Measurements from ENCODE around the gene NCK2.

DNA sequence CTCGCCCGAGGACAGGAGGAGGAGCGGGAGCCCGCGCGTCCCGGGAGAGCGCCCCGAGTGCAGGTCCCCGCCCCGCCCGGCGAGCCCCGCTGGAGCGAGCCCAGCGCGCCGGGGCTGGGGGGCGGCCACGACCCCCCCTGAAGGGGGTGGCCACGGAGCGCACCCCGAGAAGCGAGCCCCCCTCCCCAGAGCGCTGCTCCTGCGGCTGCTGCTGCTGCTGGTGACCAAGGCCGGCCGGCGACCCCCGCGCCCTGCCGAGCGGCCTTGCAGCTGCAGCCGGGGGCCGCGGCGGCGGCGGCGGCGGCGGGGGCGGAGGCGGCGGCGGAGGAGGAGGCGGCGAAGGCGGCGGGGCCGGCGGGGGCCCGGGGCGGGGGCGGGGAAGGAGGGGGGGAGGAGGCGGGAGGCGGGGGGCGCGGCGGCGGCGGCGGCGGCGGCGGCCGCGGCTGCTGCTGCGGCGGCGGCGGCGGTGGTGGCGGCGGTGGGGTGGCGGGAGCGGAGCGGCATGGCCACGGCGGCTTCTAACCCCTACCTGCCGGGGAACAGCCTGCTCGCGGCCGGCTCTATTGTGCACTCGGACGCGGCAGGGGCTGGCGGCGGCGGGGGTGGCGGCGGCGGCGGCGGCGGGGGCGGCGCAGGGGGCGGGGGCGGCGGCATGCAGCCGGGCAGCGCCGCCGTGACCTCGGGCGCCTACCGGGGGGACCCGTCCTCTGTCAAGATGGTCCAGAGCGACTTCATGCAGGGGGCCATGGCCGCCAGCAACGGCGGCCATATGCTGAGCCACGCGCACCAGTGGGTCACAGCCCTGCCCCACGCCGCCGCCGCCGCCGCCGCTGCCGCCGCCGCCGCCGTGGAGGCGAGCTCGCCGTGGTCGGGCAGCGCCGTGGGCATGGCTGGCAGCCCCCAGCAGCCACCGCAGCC, 1.4 kb downstream of the POU3F3 start:
- PRO-cap, 2 experiments = no peak in any of the 2 experiments

- PRO-cap, 2 experiments = no peak in any of the 2 experiments
Measured at GRCh38 chr2:105280449-105280814, 38.9 kb downstream of the GPR45 start.

DNA sequence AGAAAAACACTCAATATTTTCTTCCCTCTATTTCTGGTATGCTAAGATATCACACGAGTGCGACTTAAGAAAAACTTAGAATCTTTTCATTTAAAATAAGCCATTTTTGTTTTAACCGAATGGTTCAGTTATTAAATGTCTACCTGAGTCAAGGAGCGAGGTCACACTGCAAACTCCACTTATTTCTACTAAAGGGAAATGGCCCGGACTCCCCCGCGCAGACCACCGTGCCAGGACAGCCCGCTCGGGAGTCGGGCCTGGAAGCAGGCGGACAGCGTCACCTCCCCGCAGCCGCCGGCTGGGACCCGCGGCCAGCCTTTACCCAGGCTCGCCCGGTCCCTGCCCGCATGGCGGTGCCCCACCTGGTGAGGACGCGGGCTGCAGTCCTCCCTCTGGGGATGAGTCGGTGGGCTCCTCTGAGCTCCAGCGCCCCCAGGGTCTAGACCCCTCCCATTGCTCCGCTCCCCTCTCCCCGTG, 595 bp downstream of the FHL2 start:
- PRO-cap, 2 experiments = no peak in any of the 2 experiments

DNA sequence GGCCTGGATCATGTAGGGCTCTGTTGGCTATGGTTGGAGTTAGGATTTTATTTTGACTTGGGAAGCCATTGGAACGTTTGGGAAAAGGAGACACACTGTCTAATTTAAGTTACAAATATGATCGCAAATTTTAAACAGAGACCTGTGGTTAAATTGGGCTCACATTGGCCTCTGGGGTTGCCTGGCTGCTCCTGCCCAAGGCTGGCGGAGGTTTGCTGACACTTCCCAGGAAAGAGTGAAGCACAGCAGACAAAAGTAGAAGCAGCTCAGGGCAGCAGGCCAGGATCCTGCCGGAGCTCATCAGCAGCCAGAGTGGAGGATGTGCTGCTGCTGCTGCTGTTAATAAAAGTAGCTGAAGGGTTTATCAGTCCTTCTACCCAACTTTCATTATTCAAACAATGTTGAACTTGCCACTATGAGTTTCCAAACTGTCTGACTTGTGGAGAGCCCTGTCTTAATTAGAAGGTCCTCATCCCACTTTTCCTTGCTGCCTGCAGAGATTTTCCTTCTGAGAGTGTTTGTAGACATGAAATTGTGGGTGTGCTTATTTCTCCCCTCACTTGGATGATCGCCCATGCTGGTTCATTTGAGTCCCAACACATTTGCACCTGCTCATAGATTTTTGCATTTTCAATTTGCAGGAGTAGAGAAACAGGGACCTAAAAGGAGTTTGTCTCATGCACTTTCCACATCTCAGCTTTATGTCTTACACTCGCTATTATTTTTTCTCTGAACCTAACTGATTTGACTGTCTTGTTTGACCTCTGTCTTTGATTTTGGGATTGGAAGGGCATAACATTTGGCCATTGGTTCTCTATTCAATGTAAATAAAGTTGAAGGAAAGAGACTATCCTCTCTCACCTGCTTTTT, 33.0 kb upstream of the FHL2 start:
- PRO-cap, 2 experiments = peak in 1 of 2 experiments; most common plus-strand start position 310 of the sequence (in 1)

DNA sequence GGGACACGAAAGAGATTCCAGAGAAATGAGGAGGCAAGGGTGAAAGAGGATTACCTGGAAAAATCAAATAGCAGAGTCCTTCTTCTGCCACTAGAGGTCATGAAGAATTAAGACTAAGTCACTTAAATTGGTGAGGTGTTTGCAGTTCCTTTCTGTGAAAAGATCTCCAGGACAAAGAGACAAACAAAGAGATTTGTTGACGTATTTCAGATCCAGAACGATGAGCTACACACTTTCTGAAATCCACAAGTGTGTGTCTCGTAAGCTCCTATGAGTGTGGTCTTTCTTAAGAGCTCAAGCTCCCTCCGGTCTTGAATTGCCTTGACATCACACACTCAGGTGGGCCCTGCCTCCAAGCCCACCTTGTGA, 168.3 kb upstream of the NCK2 start:
- PRO-cap, 2 experiments = no peak in any of the 2 experiments

- PRO-cap, 2 experiments = no peak in any of the 2 experiments
Measured at GRCh38 chr2:105592182-105592829, 152.4 kb upstream of the NCK2 start.

GRCh38 chr2:105744601-105745199, at the start of gene NCK2:
NCK2 (plus strand) TSS chr2:105744912.
- PRO-cap, 2 experiments = peak in 2 of 2 experiments; most common plus-strand start chr2:105744902 (in 1); most common minus-strand start chr2:105744685 (in 1)

GRCh38 chr2:105747874-105748660, 3.4 kb downstream of the NCK2 start:
- PRO-cap, 2 experiments = peak in 2 of 2 experiments; most common plus-strand start chr2:105748217 (in 2)

DNA sequence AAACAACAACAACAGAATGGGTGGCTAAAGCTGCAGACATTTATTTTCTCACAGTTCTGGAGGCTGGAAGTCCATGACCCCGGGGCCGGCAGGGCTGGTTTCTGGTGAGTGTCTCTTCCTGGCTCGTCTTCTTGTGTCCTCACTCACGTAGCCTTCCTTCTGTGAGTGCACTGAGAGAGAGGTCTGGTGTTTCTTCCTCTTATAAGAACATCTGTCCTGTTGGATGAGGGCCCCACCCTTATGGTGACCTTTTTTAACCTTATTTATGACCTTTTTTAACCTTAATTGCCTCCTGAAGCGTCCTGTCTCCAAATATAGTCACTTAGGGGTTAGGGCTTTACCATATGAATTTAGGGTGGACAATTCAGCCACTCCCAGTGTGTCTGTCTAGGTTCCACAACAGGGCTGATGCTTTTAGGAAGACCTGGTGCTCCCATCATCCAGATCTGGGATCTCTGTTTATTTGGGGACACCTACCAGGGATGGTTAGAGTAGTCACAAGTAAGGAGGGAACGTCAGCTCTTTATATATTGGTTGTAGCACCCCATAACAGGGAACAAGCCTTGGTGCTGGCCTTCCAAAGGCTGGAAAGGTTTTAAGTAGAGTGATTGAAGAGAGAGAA, 5.5 kb downstream of the NCK2 start:
- PRO-cap, 2 experiments = no peak in any of the 2 experiments

- PRO-cap, 2 experiments = no peak in any of the 2 experiments
Measured at GRCh38 chr2:105755842-105756317, 11.2 kb downstream of the NCK2 start.

DNA sequence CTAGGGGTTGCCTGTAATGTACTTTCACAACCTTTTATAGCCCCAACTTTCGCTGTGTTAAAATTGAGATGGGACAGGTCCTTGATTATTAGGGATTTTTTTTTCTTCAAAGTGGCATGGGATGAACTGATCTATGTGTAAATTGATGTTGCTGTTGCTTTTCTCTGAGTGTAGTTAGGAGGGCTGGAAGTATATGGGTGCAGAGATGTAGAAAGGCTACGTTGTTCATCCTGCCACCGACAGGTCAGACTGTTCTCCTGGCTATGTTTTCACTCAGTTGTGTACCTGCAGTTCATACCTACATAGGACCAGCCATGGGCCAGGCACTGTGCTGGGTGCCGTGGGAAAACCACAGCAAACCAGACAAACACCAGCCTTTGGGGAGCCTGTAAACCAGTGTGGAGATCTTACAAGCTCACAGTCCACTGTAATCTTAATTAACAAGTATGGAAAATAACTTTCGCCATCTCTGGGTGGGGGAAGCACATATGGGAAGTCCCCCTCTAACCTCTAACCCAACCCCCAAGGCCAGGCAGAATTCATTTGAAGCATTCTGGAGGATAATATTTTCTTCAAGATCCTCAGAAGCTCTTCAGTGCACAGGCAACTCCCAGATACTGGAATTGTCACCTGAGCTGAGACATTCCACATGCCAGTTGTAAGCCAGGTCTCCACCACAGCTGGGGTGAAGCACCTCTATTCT, 12.7 kb downstream of the NCK2 start:
- PRO-cap, 2 experiments = no peak in any of the 2 experiments

GRCh38 chr2:105798470-105799186, 53.9 kb downstream of the NCK2 start:
- PRO-cap, 2 experiments = no peak in any of the 2 experiments

DNA sequence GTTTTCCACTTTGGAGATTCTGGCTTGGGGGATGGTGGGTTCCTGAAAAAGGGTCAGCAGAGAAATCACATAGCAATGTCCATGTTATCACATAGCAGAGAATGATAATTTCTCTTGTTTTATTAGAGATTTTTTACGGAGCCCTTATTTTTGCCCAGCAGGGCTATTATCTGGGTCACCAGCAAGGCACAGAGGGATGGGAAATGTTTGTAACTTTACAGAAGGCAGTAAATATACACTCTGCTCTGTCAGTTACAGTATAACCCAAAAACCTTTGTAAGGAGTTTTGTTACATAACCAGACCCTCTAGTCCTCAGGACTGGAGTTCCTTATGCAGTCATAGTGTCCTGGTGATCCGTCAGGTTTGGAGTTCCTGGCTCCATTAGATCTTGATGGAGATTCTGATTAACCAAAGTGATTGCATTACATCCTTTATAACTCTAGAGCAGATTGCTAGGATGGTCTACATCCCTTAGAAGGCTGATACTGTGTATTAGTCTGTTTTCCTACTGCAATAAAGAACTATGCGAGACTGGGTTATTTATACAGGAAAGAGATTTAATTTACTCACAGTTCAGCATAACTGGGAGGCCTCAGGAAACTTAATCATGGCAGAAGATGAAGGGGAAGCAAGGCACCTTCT, 81.0 kb downstream of the NCK2 start:
- PRO-cap, 2 experiments = no peak in any of the 2 experiments

- PRO-cap, 2 experiments = no peak in any of the 2 experiments
Measured at GRCh38 chr2:106066149-106066393, 583 bp downstream of the ECRG4 start.

- PRO-cap, 2 experiments = peak in 1 of 2 experiments; most common minus-strand start chr2:106110581 (in 1)
Measured at GRCh38 chr2:106110406-106110778, 44.9 kb downstream of the ECRG4 start.

DNA sequence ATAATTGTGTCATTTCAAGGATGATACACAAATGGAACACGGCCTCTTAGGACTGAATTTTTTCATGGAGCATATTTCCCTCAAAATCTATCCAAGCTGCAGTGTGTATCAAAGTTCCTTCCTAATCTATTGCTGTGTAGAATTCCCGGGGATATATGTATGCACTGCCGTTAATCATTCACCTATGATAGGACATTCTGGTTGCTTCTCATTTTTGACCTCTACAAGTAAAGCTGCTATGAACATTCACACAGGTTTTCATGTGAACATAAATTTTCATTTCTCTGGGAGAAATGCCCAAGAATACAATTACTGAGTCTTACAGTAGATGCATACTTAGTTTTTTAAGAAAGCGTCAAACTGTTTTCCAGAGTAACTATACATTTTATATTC, 61.5 kb downstream of the ECRG4 start:
- PRO-cap, 2 experiments = peak in 2 of 2 experiments; most common plus-strand start position 185 of the sequence (in 1); most common minus-strand start position 131 of the sequence (in 2)

DNA sequence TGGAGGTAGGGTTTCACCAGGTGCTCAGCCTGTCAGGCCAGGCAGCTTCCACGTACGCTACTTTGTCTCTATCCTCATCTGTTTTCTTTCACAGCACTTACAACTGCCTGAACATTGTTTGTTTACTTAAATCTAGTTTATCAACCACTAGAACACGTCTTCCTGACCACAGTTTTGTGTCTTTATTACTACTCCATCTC, 11.4 kb upstream of the UXS1 start:
- PRO-cap, 2 experiments = no peak in any of the 2 experiments

DNA sequence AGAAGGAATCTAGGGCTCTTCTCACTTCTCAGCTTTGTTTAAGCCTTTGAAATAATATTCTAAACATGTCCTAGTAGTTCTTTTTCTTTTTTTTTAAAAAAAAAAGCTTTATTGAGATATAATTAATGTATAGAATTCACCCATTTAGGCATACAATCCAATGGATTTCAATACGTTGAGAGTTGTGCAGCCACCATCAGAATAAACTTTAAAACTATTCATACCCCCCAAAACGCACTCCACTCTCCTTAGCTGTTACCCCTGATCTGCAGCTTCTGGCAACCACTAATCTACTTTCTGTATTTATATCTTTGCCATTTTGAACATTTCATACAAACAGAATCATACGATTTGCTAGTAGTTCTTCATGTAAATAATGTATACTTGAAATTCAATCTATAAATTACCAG, 85.2 kb downstream of the RGPD3 start:
- PRO-cap, 2 experiments = no peak in any of the 2 experiments

GRCh38 chr2:106384448-106385131, 83.6 kb downstream of the RGPD3 start:
- PRO-cap, 2 experiments = no peak in any of the 2 experiments

DNA sequence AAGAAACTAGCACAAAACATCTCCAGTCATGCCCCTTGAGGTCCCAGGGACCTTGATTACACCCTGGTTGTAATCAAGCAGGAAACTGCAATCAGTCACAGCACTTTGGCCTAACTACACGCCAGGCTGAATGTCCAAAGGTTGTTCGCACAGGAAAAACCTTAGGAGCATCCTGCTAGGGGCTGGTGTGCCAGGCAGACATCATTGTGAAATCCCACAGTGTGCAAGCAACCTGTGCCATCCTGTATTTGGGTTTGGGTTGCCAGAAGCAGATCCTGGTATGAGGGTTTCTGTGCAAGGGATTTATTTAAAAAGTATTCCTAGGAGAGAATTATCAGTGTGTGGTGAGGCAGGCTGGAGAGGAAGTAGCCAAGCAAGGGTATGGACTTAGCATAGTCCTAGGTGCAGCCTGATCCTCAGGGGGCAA, 17.8 kb upstream of the SULT1C2 start:
- PRO-cap, 2 experiments = no peak in any of the 2 experiments